ENCODE data around the gene FBXO6.

DNA sequence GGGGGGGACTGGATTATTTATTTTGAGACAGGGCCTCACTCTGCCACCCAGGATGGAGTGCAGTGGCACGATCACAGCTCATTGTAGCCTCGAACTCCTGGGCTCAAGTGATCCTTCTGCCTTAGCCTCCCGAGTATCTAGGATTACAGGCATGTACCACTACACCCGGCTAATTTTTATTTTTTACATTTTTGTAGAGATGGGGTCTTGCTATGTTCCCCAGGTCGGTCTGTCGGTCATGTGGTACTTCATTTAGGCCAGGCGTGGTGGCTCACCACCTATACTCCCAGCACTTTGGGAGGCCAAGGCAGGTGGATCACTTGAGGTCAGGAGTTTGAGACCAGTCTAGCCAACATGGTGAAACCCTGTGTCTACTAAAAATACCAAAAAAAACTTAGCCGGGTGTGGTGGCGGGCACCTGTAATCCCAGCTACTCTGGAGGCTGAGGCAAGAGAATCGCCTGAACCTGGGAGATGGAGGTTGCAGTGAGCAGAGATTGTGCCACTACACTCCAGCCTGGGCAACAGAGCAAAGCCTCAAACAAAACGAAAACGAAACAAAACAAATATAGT lies 7.4 kb downstream of the CORT start:
- PRO-cap: no peak

DNA sequence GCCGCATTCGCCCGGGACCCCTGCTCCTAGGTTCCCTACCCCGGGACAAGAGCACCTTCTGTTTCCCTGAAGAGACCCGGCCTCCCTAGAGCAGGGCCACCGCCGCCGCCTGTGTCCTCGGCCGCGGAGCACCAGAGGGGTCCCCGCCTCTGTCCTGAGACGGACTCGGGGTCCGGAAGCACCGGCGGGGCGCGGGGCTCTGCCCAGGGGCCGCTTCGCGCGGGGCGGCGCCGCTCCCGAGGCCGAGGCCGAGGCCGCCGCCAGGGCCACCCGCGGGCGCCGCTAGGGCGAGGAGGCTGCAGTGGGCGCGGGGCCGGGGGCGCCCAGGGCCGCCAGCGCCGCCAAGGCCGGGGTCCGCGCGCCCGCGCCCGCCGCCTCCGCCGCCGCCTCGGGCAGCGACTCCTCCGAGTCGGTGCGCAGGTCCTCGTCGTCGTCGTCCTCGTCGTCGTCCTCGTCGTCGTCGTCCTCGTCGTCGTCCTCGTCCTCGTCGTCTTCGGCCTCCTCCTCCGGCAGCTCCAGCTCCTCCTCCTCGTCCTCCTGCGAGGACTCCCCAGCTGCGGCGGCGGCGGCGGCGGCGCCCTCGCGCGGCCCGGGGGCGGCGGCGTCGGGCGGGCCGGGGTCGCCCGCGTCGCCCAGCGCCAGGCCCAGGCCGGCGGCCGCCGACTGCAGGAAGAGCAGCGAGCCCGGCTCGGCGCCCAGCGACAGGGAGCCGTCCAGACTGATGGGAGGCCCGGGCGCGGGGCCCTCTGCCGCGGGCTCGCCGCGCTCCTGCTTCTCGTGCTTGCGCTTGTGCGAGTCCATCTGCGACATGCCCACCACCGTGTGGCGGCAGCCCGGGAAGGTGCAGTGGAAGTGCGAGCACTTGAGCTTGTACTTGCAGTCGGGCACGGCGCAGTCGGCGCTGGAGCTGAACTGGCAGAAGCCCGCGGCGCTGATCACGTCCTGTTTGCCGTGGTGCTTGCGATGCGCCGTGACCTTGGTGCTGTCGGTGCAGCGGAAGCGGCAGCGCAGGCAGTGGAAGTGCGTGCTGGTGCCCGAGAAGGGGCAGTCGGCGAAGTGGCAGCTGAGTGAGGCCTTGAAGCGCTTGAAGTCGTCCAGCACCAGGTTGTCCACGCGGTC lies 157.4 kb downstream of the CASZ1 start:
- PRO-cap: no peak

- PRO-cap: no peak
Observed at GRCh38 chr1:10660027-10660660, 136.3 kb downstream of the CASZ1 start.

- PRO-cap: no peak
Observed at GRCh38 chr1:10675027-10675684, 121.3 kb downstream of the CASZ1 start.

- PRO-cap: no peak
Observed at GRCh38 chr1:10678226-10678709, 118.2 kb downstream of the CASZ1 start.

DNA sequence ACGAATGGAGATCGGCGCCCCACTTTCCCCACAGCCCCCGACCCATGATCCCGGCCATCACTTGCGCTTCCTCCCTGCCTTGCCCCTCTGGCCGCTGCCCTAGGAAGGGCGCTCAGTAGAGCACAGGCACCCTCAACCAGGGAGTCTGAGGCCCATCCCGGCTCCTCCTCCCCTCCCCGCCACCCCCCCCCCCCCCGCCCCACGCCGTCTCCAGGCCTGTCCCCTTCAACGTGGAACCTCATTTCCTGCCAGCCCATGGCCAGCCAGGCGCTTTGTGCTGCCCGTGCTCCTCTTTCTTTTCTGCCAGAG lies 101.1 kb downstream of the CASZ1 start:
- PRO-cap: no peak

GRCh38 chr1:10698630-10699943 lies 97.4 kb downstream of the CASZ1 start:
- PRO-cap: no peak

DNA sequence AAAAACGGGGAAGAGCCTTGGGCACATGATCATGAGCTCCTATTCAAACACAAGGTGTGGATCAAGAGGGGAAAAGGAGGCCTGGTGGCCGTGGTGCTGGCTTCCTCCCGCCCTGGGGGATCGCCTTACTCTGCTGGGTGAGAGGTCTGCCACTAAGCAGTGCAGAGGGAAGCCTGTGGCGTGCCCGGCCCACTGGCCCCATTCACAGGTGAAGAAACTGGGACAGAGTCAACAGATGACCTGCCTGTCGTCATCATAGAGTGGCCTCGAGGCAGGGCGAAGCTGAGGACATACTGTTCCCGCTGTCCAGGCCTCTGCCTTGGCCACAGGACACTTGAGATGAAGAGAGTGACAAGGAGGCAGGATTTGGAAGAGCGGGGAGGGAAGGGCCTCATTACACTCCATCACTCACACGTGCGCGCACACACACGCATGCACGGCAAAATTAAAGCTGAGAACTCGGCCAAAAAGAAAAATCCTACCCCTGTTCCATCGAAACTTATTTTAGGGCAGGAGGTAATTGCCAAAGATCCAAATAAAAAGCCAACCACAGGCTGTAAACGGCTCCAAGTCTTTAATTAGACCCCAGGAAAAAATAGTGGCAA lies 50.5 kb downstream of the CASZ1 start:
- PRO-cap: no peak

GRCh38 chr1:10791476-10792674 lies 4.6 kb downstream of the CASZ1 start:
- PRO-cap: unidirectional peak, minus-strand start at chr1:10791789

DNA sequence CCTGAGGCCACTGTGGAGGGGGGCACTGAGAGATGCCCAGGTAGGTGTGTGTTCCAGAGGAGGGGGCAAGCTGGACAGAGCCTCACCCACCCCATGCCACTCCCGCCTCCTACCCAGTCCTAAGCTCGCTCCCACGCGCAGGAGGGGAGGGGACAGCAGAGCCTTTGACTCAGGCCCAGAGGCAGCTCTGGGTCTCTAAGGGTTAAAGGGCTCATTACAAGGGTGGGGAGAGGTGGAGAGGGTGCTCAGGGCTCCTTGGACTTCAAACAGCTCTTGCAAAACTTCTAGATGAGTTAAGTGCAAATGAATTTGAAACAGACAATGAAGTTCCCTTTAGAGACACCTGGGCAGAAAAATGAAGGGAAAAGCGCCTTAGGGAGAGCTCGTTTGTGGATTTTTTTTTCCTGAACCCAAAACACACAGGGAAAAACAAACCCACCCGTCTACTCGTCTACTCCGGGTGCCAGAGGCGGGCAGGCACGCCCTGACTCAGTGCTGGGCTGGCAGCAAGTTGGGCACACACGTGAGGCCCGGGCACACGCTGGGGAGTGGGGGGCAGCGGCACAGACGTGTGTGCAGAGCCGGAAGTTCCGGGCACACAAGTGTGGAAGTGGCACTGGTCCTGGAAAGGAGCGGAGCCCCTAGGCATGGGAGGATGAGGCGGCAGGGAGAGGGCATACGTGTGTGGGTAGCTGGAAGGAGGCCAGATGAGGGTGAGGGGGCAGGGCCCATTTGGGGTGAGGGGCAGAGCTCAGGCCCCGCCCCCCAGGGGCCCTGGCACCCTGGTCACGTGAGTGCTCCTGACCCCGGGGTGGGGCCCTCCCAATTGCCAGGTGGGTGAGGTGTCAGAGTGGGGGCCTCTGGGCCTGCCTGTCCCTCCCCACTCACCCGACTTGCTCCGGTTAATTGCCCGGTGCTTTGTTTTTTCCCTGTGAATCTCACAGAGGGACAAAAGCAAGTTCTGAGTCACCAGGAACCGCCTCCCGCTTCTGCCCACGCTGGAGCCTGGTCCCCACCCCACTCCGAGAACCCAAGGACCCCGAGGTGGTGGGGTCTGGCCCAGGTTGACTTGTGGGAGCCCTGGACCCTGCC lies 80.9 kb downstream of the C1orf127 start:
- PRO-cap: no peak

- PRO-cap: no peak
Observed at GRCh38 chr1:11027832-11028671, 15.6 kb downstream of the TARDBP start.

DNA sequence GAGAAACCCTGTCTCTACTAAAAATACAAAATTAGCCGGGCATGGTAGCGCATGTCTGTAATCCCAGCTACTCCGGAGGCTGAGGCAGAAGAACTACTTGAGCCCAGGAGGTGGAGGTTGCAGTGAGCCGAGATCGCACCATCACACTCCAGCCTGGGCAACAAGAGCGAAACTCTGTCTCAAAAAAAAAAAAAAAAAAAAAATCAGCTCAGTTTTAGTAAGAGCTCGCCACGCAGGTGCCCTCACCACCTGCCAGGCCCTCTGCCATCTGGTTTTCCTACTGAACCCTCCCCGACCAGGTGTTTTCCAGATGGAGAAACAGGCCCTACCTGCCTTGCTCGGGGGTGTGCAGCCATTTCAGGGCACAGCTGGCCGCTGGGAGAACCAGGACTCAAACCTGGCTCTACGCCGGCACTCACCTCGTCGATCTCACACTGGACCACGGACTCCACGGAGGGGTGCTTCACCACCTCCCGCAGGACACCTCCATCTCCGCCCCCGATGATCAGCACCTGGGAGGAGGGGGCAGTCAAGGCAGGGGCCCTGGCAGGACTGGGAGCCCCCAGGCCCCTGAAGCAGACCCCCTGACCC lies 1.3 kb downstream of the SRM start:
- PRO-cap: no peak

GRCh38 chr1:11058972-11059448 lies 808 bp downstream of the SRM start:
- PRO-cap: no peak

GRCh38 chr1:11499373-11500434 lies 20.7 kb downstream of the DISP3 start:
- PRO-cap: no peak

DNA sequence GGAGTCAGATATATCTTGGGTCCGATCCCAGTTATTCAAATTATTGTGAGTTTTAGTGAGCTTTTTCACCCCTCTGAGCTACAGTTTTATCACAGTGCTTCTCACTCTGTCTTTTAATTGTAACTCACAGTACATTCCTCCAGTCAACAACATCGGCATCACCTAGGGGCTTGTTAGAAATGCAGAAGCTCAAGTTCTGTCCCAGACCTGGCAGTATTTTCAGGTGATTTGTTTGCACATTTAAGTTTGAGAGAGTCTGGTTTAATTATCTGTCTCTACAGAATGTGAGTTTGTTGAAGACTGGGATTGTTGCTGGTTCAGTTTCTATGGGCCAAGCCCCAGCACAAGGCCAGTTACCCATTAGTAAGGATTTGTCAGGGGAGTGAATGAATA lies 26.0 kb downstream of the DISP3 start:
- PRO-cap: no peak

DNA sequence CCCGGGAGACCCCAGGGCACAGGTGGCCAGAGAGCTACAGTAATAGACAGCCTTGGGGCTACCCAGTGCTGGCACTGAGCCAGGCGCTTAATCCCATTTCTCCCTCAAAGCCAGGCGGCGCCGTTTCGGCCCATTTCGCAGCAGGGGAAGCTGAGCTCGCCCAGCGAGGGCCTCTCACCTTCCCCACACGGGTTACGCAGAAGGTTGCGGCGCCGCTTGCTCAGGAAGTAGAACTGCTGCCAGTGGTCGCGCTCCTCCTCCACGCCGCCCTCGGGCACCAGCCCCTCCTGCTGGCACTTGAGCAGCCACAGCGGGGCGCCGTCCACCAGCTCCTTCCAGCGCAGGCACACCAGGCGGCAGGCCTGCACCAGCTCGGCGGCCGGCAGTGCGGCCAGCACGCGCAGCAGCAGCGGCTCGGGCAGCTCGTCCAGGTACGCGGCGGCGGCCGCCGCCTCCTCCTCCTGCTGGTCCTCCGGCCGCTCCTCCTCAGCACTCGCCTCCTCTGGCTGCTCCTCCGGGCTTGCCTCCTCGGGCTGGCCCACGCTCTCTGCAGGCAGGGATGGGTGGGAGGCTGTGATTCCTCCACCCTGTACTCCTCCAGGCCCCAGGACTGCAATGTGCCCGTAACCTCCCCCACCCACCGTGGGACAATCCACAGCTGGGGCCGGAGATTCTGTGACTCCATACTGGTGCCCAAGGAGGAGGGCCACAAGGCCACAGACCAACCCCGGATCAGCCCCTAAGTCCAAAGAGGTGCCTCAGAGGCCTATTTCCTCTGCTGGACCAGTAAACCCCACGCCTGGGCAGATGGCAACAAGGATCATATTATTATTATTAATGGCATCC lies 3.7 kb downstream of the FBXO2 start:
- PRO-cap: no peak

GRCh38 chr1:11653100-11653862 lies 948 bp downstream of the FBXO2 start:
- PRO-cap: bidirectional peak, plus-strand start at chr1:11653476, minus-strand start at chr1:11653345

DNA sequence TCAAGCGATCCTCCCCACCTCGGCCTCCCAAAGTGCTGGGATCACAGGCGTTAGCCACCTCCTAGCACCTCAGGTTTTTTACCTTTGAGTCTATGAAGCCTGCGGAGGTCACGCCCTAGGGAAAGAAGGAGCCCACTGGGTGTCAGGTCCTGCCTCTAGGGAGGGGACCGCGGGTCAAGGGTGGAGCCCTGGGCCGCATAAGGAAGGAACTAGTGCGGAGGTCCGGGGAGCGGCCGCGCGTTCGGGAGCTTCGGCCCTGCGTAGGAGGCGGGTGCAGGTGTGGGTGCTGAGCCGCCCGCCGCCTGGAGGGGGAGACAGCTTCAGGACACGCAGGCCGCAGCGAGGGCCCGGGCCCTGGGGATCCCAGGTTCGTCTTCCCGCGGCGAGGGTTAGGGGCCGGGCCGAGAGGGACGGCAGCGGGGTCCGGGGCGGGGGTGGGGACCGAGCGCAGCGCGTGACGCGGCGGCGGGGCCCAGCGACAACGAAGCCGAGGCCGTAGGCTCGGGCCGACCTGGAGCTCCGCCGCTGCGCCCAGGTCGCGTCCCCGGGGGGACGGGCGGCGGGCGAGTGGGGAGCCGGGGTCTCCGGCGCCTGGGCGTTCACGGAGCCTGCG lies at the start of gene FBXO6:
FBXO6 (plus strand) TSS at position 312 of the 613 bp plus-strand sequence.
- PRO-cap: unidirectional peak, plus-strand start at position 212 of the sequence; unidirectional peak, plus-strand start at position 317 of the sequence; unidirectional peak, plus-strand start at position 455 of the sequence

- PRO-cap: no peak
Observed at GRCh38 chr1:11729415-11730067, 6.4 kb upstream of the AGTRAP start.

DNA sequence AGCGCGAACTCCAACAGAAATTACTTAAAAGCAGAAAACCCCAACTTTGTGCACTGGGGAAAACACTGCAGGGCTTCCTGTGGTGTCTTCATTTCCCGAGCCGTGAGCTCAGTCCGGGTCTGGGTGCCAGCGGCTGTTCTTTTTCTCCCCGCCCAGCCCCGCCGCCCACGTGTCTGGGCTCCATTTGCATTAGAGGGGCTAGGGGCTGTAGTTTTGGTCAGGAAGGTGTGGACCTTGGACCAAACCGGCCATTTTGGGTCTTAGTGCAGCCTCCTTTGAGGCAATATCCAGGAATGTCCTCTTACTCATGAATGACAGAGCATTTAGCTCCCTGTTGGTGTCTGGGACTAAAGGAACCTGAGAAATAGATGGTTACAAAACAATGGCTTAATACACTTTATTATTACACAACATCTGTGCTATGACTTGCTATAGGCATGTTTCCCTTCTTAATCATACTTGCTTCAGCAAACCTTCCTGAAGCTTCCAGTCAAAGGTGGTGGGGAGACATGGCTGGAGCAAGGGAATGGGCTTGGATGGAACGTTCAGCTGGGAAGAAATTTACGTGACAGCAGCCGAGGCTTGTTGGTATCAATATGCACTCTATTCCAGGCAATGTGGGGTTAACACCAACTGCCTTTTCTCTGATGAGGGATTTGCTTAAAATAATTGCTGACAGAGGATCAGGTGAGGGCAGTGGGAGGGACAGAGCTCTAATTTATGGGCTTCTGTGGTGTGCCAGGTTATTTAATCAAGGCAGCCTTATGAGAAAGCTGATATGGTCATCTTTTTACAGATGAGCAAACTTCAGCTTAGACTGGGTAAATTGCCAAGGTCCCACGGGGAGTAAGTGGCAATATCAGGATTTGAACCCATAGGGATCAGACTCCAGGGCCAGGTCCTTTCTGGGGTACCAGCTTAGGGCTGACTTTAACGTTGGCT lies 1.1 kb downstream of the AGTRAP start:
- PRO-cap: unidirectional peak, minus-strand start at position 104 of the sequence